A172 (cell line): ENCODE results near the gene ASB18.

- RAMPAGE, long total RNA, result no peak
Observed at GRCh38 chr2:235634826-235635426, 141.1 kb downstream of the AGAP1 start.

- RAMPAGE, long total RNA, result no peak
Observed at GRCh38 chr2:235658353-235659393, 164.8 kb downstream of the AGAP1 start.

DNA sequence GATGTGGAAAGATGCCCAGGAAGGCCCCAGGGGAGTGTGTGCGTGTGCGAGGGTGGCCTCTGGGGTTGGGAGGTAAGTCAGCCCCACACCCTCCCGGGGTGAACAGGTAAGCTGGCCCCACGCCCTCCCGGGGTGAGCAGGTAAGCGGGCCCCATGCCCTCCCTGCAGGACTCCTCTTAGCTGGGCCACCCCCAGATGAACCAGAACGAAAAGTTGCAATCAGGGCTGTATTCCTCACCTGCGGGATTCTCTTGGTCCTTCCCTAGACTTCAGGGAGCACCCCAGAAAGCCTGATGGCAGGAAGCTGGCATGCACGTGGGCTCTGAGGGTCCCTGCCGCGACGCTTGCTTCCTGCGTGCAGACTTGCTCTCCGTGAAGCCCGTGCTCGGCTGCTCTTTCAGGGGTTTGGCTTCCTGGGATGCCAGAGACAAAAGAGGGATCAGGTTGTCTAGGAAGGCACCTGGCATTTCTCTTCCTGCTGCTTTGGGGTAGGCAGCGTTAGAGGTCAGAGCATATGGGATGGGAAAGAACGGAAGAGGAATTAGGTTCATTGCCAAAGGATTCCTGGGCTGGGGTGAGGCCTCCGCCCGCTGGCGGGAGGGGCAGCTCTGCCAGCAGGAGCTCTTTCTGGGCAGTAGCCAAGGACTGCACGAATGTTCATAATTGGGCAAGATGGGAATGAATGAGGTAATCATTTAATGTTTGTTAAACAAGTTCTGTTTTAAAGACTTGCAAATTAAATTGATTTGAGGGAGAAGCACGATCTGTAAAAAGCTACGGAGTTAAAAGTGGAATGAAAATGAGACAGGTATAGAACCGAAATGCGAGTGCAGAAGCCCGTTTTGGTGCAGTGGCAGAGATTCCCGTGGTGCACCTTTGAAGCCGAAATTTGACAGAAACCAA, 253.8 kb downstream of the AGAP1 start:
- RAMPAGE, long total RNA, result no peak

DNA sequence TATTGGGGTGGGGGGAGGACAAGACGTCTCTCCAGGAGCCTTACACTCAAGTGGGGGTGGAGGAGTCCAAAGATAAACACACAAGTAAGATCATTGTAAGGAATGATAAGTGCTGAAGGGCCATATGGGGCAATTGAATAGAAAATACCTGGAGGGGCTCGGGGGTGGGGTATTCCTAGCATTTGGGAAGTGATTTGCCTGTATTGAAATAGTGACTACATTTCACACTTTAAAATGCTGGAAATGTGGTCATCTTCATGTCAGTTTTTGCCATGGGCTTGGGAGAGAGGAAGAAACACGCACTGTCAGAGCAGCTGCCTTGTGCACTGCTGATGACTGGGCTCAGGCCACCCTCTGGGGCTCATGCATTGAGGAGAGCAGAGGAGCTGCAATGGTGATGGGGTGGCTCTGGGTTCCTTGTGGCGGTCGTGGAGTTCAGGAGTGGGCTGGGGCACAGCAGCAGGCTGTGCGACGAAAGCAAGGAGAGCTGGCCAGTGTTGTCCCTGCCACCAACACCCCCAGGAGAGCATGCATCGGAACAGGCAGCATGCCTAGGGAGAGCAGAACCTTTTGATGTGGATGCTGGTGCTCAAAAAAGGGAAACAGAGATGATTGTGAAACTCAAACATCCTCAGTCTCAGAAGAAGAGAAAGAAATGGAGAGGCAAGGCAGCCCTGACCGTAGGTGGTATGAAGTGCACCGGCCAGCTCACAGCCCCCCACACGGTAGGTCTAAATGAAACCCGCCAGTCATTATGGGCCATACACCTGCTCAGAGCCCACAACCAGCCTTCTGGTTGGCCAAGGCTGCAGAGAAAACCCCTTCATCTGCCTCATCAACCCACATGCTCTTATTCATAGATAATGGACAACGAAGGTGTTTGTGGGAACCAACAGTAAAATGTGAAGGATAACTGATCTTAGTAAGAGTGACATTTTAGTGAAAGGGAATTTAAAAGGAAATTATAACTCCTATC, 253.6 kb downstream of the GBX2 start:
- RAMPAGE, long total RNA, result no peak

DNA sequence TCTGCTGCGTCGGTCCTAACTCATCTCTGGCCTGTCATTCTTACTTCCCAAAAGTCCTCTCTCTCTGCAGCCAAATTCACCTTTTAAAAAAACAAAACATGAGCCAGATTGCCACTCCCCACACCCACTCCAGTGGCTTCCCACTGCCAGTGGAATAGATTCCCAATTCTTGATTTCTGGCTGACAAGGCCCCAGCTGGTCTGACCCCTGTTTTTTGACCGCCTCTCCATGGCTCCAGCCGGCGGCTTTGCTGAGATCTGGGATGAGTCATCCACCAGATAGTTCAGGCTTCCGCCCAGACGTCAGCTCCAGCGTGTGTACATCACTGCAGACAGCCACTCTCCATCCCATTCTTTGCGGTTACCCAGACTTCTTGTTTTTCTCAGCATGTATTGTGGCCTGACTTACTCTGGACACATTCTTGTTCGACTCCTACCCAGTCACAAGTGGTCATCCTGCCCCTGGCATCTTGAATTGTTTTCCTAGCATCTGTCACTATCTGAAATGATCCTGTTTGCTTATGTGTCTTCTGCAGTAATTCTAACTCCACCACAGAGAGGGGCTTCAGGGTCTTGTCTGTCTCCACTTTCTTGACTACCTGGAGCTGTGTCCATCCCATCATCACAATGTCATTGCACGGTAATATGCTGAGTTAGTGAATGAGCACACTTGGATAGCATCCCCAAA, 227.8 kb downstream of the GBX2 start:
- RAMPAGE, long total RNA, result no peak

DNA sequence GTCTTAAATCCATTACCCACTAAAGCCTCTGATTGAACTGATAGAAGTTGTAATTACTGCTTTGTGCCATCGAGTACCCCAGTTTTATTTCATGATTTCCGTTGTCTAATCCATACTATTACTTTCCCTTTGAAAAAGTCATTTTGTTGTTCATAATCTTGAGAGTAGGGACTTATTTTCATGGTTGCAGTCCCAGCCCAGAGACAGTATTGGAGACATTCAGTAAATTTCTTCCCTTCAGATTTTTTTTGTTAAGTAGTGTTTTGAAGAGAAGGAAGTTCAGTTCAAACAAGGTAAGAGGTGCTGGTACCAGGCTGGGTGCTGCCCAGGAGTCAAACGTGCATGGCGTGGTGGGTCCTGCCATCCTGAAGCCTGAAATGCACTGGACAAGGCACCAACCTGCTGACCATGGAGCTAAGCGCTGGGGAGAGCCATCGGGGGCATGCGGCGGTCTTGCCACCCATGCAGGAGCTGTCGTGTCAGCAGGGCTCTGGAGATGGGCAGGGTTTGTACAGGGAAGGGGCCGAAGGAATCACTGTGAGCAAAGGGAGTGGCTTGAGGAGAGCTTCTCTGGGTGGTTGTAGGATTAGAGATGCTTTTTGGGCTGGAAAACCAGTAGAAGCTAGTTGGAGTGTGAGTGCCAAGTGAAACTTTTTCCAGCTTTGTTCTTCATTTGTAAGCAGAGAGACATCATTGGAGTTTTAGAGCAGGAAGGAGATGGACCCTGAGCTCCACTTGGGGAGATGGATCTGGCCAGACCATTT, 126.6 kb downstream of the GBX2 start:
- RAMPAGE, long total RNA, result no peak

GRCh38 chr2:236067400-236067857, 100.8 kb downstream of the GBX2 start:
- RAMPAGE, long total RNA, result no peak

GRCh38 chr2:236264237-236264776, at the start of gene ASB18:
ASB18 (minus strand) TSS chr2:236264406.
- RAMPAGE, long total RNA, result no peak

- RAMPAGE, long total RNA, result no peak
Observed at GRCh38 chr2:236488775-236488974, 18.6 kb downstream of the IQCA1 start.

GRCh38 chr2:236718993-236719796, 149.6 kb downstream of the ACKR3 start:
- RAMPAGE, long total RNA, result no peak

- RAMPAGE, long total RNA, result no peak
Observed at GRCh38 chr2:236887598-236887976, 198.1 kb upstream of the COPS8 start.

GRCh38 chr2:236952572-236952925, 133.1 kb upstream of the COPS8 start:
- RAMPAGE, long total RNA, result no peak

GRCh38 chr2:236967904-236968567, 117.7 kb upstream of the COPS8 start:
- RAMPAGE, long total RNA, result no peak

GRCh38 chr2:237024933-237025576, 60.6 kb upstream of the COPS8 start:
- RAMPAGE, long total RNA, result no peak

DNA sequence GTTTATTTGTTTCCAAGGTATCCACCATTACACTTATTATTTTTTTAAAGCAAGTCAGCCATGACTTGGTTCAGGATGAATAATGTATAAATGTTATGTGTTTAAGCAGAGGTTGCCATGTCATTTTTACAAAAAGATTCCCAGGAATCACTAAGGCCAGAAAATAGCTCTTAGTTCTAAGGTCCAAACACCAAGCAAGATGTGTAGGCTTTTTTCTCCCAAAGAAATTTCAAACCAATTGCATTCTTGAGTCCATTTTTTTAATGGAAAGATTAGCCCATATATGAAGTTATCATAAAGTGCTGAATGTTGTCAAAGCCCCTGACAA, 159.0 kb downstream of the COL6A3 start:
- RAMPAGE, long total RNA, result no peak

GRCh38 chr2:237384903-237385624, 28.9 kb downstream of the COL6A3 start:
- RAMPAGE, long total RNA, result no peak

DNA sequence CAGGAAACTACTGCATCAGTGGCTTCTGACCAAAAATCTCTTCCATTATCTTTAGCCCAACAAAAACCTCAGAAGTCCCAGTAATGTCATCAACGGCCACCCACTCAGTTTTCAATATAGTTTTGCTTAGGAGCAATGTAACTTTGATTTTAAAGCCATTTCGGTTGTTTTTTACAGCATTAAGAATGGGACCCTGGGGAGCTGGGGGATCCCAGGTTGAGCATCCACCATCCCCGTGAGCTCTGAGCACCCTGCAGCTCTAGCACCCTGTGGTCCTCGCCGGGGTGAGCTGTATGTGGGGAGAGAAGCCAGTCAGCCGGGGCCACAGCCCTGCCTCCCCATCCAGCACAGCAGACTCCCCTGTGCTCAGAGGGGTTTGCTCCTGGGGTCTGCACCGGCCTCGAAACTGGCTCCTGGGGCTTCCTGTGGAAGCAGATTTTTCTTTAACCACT, 1.4 kb downstream of the COL6A3 start:
- RAMPAGE, long total RNA, result no peak

DNA sequence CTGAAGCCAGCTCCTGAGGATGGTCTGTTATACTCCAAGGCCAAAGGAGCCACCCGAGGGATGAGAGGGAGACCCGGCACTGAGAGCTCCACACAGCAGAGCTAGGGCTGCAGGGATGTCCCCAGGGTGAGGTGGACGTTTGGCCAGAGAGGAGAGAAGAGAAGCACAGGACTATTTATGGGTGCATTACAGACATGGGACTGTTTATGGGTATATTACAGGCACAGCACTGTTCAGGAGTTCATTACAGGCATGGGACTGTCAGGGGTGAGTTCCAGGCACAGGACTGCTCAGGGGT, 15.2 kb upstream of the MLPH start:
- RAMPAGE, long total RNA, result no peak

- RAMPAGE, long total RNA, result no peak
Observed at GRCh38 chr2:237482036-237482853, 4.8 kb upstream of the MLPH start.

DNA sequence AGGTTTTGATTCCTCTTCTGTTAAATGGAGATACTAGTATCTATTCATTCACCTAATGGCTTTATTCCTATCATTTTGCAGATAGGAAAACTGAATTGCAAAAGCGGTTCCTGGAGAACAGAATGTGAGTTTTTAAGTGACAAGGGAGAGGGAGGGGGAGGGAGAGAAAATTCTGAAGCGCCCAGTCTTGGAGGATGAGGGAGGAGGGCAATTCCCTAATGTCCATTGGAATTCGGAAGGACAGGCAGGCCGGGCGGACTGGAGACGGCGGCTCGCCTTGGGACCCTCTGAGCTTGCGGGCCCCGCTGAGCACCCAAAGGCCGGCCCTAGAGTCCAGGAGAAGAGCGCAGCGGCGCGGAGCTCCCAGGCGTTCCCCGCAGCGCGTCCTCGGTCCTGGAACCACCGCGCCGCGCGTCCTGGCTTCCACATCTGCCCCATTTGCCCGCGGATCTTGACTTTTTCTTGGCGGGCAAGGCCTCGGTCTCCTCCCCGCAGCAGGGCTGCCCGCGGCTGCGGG, 807 bp upstream of the MLPH start:
- RAMPAGE, long total RNA, result no peak